OVCAR3 (cell line): ENCODE measurements around a stretch of chr6.

DNA sequence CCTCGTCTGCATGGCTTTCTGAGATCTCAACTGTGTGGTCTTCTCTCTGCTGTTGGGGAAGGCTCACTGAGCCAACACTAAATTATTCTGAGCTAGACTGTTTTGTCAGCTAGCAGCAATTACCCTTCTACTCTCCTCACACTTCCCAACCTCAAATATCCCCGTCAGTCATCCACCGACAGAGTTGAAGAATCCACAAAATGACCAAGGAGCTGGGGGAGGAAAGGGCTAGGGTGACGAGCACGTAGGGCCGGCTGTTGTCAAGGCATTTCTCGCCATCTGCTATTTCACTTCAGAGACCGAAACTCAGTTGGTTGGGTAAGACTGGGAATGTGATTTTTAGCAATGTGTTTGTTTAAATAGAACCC, 9.4 kb downstream of the MAS1 start:
- RRBS, result no CpG with 5 or more reads among the region's 8 CpGs

DNA sequence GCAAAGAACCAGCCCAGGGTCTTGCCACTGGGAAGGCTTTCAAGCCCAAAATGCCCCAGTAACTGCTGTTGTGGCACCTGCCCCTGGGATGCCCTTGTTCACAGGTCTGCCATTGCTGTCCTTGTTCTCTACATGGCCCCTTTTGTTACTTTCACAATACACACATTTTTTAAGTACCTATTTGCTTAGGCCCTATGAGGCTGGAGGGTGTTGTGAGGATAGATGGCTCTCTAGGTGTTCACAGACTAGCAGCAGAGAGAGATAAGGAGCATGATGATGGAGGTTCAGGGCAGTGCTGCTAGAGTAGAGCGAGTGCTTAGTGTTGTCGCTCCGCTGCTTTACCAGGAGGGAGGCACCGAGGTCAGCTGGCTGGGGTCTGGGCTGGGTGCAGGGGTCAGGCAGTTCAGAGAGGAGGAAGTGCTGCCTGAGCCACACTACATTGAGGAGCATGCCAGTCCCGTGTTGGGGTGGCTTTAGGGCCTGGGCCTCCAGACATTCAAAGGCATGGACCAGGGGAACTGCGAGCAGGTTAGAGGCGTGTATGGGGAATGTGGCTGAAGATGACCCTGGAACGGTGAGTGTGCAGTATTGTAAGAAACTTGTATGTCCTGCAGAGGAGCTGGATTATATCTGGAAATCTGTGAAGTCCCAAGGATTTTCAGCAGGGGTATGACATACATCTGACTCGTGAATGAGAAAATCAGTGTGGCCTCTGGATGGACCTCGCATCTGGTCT, 66.8 kb downstream of the IGF2R start:
- RRBS, result no CpG with 5 or more reads among the region's 10 CpGs

GRCh38 chr6:160092588-160093851, 28.6 kb upstream of the SLC22A1 start:
- RRBS, result no CpG with 5 or more reads among the region's 24 CpGs

GRCh38 chr6:160102765-160104036, 18.4 kb upstream of the SLC22A1 start:
- RRBS, result no CpG with 5 or more reads among the region's 30 CpGs

GRCh38 chr6:160127844-160128366, 6.3 kb downstream of the SLC22A1 start:
- RRBS, result no CpG with 5 or more reads among the region's 10 CpGs

DNA sequence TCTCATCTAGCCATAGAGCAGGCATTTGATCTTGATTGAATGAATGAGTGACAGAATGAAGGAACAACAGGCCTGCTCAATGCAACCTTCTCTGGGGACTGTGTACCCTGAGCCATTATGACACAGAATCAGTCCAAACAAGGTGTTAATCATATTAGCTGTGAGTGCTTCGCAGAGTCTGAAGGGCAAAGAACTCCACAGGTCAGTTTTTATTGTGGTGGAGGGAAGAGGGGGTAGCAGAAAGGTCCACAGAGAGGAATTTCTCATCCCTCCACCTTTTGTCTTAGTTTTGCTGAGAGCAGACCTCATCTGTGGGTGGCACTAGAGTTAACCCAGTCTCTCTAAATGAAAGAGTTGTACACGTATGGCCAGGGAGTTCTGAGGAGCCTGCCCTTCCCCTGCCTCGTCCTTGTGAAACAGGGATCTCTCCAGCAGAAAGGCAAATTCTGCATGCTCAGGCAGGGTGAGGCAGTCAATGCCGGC, 13.6 kb downstream of the SLC22A1 start:
- RRBS, result no CpG with 5 or more reads among the region's 4 CpGs

GRCh38 chr6:160350169-160350725, 2.1 kb downstream of the SLC22A3 start:
- RRBS, result no CpG with 5 or more reads among the region's 6 CpGs

DNA sequence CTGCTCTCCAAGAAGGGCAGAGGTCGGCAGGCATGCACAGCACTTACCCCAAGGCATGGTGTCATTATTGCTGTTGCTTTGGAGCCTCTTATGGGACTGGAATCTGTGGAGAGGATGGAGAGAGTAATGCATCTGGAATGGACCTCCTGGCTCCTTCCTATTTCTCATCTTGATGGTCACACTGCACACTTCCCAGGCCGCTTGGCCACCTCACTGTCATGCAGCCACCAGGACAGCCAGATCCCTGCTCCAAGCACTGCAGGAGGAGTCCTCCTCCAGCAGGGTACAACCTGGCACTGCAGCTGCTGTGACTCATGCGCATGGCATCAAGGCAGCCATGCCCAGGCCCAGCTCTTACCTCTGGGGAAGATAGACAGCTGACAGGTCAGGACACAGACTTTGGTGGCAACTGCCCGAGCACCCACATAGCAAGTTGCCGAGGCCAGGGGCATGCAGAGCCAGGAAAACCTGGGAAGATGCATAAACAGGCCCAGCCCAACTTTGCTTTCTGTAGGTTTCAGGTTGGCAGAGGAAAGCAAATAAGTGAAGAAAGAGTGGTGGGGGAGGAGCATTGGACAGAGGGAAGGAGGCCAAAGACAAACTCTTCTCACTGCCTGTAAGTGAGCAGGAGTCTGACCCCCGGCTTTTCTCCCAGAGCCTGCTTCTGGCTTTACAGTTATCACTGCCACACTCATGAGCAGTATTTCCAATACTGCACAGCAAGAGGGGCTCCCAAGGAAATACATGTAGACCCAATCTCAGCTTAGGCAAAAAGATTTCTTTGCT, 38.7 kb downstream of the SLC22A3 start:
- RRBS, result no CpG with 5 or more reads among the region's 6 CpGs

DNA sequence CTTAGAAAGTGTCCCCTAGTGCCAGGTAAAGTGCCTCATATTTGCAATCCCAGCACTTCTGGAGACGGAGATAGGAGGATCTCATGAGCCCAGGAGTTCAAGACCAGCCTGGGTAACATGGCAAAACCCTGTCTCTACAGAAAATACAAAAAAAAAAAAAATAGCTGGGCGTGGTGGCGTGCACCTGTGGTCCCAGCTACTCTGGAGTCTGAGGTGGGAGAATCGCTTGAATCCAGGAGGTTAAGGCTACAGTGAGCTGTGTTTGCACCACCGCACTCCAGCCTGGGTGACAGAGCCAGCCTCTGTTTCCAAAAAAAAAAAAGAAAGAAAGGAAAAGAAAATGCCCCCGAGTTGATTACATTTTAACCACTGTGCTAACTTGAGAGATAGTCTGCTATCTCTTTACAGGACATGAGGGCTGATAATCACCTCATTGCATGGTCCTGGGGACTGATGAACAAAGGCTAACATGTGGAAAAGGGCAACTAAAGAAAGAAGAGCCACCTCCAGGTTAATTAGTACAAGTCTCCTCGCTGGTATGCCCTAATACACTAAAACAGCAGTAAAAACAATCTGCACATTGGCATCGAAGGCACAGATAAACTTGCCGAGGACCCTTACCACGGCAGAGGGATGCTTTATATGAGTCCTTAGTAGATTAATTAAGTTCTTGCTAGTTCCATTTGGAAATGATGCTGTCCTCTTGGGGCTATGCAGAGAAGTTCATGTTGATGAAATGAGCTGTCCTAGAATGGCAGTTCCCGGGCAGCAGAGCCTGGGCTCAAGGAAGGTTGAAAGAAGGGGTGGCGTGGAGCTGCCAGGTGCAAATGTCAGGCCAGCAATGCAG, 4.2 kb upstream of the PLG start:
- RRBS, result no CpG with 5 or more reads among the region's 12 CpGs

- RRBS, result no CpG with 5 or more reads among the region's 3 CpGs
Observed at GRCh38 chr6:160707238-160707476, 5.1 kb downstream of the PLG start.

- RRBS, result no CpG with 5 or more reads among the region's 11 CpGs
Observed at GRCh38 chr6:160740631-160741587, 38.9 kb downstream of the PLG start.

GRCh38 chr6:160837280-160837608, 135.2 kb downstream of the PLG start:
- RRBS, result no CpG with 5 or more reads among the region's 10 CpGs

DNA sequence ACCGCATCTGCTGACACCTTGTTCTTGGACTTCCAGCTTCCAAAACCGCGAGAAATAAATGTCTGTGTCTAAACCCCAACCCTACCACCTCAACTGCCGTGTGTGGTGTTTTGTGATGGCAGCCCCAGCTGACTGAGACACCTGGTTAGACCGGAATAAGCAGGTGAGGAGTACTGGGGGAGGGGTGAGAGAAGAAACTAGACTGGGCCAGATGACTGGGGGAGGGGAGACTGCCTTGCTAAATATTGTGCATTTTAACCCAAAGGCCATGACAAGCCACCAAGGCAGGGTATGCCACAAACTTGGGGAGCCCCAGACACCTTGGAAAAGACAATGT, 64.5 kb upstream of the MAP3K4 start:
- RRBS, result no CpG with 5 or more reads among the region's 5 CpGs

DNA sequence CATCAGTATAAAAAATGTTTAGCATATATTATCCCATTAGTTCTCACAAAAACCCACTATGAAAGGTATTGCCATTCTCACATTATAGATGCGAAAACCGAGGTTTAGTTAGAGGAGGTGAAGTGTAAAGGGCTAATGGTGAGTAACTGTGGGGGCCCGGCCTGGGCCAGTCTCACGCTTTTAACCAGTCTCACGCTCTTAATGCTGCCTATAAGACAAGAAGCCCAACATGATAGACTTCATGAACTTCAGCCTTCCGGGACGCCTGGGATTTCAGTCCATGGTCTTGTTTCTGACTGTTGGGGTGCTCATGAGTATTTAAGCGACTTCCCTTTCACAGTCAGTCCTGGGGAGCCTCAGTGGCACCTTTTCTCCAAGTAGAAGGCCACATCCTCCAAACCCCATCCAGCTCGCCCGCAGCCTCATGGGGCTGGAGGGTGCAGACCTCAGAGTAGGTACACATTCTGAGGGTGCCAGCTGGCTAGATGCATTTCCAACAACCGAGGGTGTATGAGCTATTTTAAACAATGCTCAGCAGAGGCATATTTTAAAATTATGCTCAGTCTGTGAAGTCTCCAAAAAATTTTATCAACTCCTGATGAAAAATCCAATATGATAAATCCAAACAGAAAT, 31.7 kb downstream of the AGPAT4 start:
- RRBS, result no CpG with 5 or more reads among the region's 11 CpGs

- RRBS, result no CpG with 5 or more reads among the region's 1 CpG
Observed at GRCh38 chr6:162679653-162680174, 47.9 kb downstream of the PRKN start.

DNA sequence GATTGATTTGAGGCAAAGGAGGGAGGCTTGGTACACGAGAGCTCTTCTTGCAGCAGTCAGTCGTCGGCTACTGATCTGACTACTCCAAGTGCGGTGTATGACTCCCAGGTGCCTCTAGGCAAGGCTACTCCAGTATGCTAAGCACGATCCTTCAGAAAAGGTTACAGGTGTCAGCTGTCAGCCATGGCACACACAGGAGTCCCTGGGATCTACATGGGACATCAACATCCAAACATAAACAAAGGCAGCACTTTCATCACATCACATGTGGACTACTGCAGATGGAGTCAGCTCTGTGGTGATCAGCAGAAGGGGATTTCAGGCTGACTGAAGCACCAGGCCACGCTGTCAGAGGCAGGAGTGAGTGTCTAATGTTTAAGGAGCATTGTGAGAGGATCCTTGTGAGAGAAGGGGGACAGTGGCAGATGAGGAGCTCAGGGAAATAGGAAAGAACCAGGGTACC, 32.3 kb downstream of the PACRG start:
- RRBS, result no CpG with 5 or more reads among the region's 6 CpGs

DNA sequence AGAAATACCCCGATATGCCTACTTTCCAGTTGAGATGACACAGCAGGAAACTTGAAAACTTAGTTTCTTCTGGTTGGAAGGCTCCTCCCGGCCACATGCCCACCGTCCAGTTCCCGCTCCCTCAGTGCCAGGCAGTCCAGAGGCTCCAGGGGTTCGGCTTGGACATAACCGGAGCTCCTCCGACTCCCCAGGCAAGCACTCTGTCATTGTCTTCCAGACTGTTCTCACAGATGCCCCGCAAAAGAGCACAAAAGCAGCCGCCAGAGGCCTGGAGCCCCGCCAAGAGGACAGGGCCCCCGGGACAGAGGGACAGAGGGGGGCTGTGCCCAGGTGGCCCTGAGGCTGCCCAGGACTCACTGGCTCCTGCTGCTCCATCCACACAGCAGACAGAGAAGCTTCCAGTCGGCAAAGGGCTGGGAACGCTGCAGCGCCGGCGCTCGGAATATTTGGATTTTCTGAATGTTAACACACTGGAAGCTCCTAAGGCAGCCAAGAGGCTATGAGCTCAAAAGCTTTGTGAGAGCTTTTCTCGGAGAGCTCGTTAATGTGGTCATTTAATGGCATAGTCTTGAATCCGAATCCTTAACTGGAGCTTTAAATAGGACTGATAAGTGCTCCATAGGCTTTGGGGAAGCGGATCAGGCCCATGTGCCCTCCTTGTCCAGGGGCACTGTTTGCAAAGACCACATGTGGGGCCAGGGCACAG, 68.0 kb upstream of the QKI start:
- RRBS, result 72% methylated on average over 8 of the region's 21 CpGs

DNA sequence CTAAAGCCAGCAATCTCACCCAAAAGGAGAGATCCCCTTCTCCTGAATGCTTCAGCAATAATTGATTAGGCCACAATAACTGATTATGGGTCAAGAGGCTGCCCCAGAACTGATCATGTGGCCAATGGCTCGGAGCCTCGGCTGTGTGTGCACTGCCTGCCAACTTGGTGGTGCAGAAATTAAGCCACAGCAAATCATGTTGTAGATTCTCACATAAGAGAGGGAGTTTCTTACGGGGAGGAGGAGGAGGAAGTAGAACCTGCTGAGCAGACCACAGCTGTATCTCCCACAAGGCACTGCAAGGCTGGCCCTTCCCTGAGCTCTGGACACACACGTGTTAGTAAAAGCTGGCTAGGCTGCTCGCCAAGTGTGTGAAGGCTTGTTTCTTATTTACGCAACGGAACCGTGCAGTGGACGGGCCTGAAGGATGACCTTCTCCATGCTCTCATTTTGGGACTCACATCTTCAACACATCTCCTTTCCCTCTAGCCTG, 15.8 kb upstream of the QKI start:
- RRBS, result no CpG with 5 or more reads among the region's 9 CpGs

DNA sequence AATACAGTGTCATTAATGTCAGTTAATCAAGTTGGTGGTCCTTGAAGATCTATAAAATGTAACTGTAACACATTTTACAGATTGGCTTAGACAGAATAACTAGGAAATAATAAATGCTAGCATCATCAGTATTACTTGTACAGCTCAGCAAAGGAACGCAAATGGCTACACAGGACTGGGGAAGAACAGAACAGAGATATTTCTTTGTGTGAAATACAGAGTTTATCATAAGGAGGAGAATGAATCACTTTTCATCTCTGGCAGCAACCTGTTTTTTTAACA, 8.2 kb upstream of the QKI start:
- RRBS, result no CpG with 5 or more reads among the region's 1 CpG

DNA sequence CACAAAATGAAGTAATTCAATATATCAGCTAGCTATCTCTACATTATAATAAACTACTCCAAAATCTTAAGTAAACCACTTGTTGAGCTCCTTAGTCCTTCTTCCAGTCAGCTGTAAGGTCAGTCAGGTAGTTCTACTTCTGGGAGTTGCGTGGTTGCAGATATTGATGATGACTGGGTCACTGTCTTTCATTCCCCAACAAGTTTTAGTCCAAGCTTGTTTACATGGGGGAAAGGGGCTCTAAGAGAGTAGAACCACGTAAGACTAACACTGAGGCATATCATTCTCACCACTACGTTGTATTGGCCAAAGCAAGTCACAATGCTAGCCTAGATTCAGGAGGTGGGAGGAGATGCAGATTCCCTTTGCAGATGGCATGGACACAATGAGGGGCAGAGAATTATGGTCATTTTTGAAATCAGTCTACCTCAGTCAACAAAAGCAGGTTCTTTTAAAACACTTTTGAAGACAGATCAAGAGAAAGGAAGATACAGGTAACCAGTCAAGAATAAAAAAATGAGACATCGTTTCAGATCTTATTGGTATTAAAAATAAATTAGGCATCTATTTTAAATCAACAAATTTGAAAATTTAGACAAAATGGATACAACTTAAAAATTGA, 58.6 kb downstream of the QKI start:
- RRBS, result no CpG with 5 or more reads among the region's 4 CpGs